Omental fat pad (tissue), 4 donors: ENCODE data around the genes STX1B, ITGAX and COX6A2.

DNA sequence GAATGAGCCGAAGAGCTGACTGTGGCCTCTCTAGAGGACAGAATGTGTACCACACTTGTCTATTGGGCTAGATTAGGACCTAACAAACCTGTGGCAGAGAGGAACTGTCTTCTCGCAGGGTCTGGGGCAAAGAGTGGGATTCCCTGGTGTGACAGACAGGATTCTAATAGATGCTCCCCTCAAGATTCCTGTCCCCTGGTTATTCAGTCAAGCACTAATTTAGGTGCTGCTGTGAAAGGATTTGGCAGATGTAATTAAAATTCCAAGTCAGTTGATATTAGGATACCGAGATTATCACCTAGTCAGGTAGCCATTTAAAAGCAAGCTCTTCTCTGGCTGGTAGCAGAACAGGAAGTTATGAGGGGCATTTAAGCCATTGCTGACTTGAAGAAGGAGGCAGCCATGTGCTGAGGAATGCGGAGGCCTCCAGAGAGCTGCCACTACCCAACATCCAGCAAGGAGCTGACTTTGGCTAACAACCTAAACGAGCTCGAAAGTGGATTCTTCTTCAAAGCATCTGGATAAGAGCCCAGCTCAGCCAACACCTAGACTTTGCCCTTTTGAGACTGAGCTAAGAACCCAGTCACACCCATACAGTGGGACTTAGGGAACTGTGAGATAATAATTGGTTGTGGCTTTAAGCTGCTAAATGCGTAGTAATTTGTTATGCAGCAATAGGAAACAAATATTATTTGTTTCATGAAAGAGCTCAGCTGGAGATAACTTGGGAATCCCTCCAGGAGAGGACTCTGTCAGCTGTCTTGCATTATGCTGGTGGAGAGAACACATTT lies 52.4 kb upstream of the ZNF629 start:
- PRO-cap, result no peak
- RAMPAGE, long total RNA, 4 experiments, result no peak in any of the 4 experiments

GRCh38 chr16:30874462-30875129 lies 19.3 kb downstream of the BCL7C start:
- PRO-cap, result no peak
- RAMPAGE, long total RNA, 4 experiments, result no peak in any of the 4 experiments

GRCh38 chr16:30947291-30947782 lies 1.5 kb upstream of the ORAI3 start:
- PRO-cap, result no peak
- RAMPAGE, long total RNA, 4 experiments, result no peak in any of the 4 experiments

GRCh38 chr16:30965577-30966448 lies 8.3 kb downstream of the SETD1A start:
- PRO-cap, result no peak
- RAMPAGE, long total RNA, 4 experiments, result start-site peak on the plus strand in 3 of 4 experiments, at chr16:30966037-30966374 at its widest, 14 to 25 reads per replicate

- PRO-cap, result no peak
- RAMPAGE, long total RNA, 4 experiments, result no peak in any of the 4 experiments
Observed at GRCh38 chr16:30998036-30998715, 12.3 kb downstream of the STX1B start.

DNA sequence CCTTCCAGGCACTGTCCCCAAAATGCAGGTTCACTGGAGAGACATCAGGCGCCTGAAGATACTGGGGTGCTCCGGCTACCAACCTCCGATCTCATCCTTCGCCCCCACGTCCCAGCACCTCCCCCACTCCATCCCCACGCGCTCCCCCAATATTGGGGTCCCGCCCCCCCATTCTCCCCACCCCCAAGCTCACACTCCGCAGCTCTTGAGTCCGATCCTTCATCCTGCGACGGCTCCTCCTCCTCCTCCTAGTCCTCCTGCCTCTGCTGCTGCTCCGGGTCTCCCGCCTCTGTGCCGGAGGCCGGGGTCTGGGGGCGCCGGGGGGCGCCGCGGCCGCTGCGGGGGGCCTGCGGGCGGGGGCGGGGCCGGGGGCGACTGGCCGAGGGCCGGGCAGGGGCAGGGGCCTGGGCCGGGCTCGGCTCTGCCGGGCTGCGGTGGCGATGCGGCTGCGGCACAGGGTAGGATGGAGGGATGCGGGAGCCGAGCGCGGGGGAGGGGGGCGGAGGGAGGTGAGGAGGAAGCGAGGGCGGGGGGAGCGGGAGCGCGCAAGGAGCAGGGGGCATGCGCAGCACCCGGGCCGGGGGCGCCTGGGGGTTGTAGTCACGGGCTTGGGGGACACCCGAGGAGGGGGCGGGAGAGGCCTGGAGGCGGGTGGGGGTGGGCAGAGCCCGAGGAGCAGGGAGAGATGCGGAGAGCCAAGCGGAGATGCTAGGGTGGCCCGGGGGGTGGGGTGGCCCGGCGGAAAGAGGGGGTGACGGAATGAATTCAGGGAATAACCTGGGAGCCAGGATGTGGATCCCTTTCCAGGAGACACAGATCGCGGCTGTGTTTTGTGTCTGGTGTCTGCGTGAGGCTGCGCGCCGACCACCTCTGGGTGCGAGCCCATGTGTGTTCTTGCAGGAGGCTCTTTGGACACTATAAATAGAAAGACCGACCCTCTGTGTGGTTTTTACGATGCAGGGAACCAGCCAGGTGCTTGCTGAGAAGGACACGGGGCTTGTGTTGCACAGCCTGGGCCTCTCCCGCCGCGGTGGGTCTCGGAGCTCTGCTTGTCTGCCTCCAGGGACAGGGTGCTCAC lies at the start of gene STX1B:
TSS of gene STX1B (minus strand) at position 465 of the 1,078 bp plus-strand sequence.
- PRO-cap, result no peak
- RAMPAGE, long total RNA, 4 experiments, result no peak in any of the 4 experiments

GRCh38 chr16:31112160-31112639 lies 4.0 kb downstream of the BCKDK start:
- PRO-cap, result no peak
- RAMPAGE, long total RNA, 4 experiments, result no peak in any of the 4 experiments

DNA sequence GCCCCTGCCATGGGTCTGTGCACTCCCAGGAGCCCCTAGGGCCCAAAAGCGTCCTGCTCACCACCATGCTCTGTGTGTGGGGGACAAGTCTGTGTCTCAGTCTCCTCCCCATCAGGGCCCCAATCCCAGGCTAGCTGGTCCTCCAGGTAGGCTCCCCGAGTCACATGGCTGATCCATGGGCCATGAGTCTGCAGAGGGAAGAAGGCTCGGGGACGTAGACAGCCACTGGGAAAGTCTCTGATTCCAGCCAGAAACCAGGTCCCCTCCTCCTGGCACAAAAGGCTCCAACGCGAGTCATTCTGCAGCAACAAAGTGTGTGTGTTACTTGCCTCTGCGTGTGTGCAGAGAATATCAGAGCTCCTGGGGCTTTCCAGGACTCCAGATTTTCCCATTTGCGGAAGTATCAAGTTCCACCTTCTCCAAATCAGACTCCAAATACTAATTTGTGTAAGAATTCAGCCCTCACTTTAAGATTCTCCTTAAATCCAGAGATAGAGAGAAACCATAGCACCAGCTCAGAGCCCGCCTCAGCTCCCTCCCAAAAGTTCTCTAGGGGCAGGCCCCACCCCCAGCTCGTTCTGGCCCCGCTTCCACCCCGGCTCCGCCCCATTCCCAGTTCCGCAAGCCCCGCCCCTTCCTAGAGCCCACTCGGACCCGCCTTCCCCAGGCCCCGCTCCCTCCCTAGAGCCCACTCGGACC lies 6.3 kb upstream of the PRSS8 start:
- PRO-cap, result no peak
- RAMPAGE, long total RNA, 4 experiments, result no peak in any of the 4 experiments

DNA sequence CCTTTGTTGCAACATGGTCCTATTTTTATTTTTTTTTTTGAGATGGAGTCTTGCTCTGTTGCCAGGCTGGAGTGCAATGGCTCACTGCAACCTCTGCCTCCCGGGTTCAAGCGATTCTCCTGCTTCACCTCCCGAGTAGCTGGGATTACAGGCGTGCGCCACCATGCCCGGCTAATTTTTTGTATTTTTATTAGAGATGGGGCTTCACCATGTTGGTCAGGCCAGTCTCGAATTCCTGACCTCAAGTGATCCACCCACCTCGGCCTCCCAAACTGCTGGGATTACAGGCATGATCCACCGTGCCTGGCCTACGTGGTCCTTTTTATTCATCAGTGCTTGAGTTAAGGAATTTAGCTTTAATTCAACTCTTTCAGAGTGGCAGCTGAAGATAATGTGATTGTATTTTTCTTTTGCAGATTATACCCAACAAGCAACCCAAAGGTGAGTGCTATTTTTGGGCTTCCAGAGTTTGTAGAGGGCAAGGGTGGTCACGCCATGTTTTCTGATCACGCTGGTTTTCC lies 2.1 kb downstream of the FUS start:
- PRO-cap, result no peak
- RAMPAGE, long total RNA, 4 experiments, result no peak in any of the 4 experiments

DNA sequence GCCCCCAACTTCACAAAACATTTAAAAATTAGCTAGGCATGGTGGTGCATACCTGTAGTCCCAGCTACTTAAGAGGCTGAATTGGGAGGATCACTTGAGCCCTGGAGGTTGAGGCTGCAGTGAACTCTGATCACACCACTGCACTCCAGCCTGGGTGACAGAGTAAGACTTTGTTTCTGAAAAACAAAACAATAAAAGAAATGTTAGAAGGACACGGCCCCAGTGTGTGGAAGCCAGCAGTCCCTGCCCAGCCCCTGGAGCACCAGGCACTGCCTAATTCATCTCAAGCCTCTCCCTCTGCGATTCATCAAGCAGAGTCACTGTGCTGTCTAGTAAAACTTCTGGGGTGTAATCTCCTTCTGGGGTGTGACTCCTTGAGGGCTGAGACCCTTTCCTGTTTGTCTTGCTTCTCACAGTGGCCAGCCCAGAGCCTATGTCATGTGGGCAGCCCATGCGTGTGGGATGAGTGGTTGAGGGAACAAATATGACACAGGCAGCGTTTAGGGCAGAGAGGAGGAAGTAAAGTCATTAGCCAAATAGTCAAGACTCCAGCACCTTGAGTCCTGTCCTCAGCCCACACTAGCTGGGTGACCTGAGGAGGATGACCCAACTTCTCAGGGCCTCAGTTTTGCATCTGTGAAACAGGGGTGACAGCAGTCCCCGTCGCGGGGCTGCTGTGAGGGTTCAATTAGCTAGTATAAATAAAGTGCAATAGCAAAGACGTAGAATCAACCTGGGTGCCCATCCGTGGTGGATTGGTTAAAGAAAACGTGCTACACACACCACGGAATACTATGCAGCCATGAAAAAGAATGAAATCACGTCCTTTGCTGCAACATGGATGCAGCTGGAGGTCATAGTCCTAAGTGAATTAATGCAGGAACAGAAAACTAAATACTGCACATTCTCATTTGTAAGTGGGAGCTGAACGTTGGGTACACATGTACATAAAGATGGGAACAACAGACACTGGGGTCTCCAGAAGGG lies 4.7 kb upstream of the ITGAX start:
- PRO-cap, result no peak
- RAMPAGE, long total RNA, 4 experiments, result no peak in any of the 4 experiments

GRCh38 chr16:31354862-31355388 lies at the start of gene ITGAX:
Gene ITGAX, plus strand, starts transcription at chr16:31355176.
- PRO-cap, result no peak
- RAMPAGE, long total RNA, 4 experiments, result start-site peak on the plus strand in 3 of 4 experiments, at chr16:31355169-31355251 at its widest, 28 to 262 reads per replicate

DNA sequence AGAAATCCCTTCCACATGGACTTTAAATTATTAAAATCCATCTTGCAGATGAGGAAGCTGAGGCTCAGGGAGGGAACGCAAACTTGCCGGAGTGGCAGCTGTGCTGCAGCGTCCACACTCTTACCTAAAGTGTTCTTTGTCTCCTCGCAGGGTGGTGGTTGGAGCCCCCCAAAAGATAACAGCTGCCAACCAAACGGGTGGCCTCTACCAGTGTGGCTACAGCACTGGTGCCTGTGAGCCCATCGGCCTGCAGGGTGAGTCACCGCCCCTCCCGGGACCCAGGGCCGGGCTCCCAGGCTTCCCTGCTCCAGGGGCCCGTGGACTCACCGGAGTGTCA lies 1.5 kb downstream of the ITGAX start:
- PRO-cap, result no peak
- RAMPAGE, long total RNA, 4 experiments, result no peak in any of the 4 experiments

- PRO-cap, result no peak
- RAMPAGE, long total RNA, 4 experiments, result no peak in any of the 4 experiments
Observed at GRCh38 chr16:31428190-31428665, at the start of gene COX6A2. Gene COX6A2, minus strand, starts transcription at chr16:31428360.

DNA sequence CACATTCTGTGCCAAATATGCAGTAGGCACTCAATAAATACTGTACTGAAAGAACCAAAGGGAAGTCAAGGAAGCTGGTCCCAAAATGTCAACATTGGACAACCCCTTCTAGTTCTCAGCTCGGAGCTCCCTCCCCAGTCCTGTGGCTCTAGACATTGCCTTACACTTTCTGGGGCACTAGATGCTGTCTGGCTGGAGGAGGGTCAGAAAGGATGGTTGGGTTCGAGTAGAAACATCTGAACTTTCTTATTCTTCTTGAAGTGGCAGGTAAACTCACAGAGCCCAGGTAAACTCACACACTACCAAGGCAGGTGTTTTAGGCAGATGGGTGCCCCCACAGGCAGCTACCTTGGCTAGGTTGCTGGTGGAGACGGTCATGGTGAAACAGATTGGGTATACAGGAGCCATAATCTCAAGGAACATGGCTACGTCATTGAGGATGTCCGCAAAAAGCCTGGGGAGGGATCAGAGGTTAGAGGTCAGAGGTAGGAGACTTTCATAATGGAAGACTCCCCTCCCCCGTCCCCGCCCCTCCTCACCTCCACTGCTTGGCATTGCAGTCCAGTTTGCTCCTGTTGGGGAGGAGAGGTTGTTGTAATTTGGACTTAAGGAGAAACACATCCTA lies 9.1 kb downstream of the RUSF1 start:
- PRO-cap, result no peak
- RAMPAGE, long total RNA, 4 experiments, result no peak in any of the 4 experiments

DNA sequence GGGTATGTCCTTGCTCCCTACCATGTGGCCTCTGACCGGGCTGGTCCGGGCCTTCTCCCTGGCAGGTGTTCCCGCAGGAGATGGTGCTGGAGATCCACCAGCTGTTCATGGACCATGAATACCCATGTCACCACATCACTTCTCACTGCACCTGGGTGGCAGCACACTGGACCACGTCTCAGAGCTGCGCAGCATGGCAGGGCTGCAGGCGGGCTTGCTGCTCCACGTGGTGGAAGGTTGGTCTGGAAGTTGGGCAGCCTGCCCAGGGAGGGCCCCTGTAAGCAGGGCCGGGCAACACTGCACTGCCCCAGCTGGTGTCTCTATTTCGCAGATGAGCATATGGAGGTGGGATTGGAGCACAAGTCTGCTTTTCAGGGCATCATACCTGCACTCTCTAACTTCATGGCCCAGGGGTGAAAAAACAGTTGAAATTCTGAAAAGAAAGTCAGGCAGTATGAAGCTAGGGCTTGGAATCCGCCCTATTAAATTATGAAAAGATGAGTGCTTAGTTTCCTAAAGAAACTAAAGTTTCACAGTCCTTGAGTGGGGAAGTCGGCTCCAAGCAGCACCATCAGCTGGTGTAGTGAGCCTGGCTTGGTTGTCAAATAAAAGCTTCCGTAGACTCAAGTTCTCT lies 8.8 kb upstream of the KRBOX5 start:
- PRO-cap, result no peak
- RAMPAGE, long total RNA, 4 experiments, result no peak in any of the 4 experiments

GRCh38 chr16:31895585-31895834 lies 21.9 kb downstream of the ZNF267 start:
- PRO-cap, result no peak
- RAMPAGE, long total RNA, 4 experiments, result no peak in any of the 4 experiments

DNA sequence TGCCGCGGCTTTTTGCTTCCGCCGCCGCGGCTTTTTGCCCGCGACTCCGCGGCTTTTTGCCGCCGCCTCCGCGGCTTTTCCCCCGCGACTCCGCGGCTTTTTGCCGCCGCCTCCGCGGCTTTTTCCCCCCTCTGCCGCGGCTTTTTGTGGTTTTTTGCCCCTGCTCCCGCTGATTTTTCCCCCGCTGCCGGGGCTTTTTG lies 590.6 kb downstream of the TP53TG3F start:
- PRO-cap, result no peak
- RAMPAGE, long total RNA, 4 experiments, result no peak in any of the 4 experiments

DNA sequence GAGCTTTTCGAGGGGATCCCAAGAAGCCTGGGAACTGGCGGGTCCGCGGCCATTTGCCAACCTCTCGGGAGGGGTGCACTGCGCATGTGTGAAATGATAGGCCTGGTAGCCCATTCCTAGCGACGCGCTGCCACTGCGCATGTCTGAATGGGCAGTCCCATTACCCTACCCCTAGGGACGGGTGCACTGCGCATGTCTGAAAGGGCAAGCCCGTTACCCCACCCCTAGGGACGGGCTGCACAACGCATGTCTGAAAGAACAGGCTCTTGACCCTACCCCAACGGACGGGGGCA lies 1748.0 kb downstream of the TP53TG3F start:
- PRO-cap, result no peak
- RAMPAGE, long total RNA, 4 experiments, result no peak in any of the 4 experiments

- PRO-cap, result no peak
- RAMPAGE, long total RNA, 4 experiments, result no peak in any of the 4 experiments
Observed at GRCh38 chr16:46732112-46732597, 16.0 kb downstream of the MYLK3 start.

DNA sequence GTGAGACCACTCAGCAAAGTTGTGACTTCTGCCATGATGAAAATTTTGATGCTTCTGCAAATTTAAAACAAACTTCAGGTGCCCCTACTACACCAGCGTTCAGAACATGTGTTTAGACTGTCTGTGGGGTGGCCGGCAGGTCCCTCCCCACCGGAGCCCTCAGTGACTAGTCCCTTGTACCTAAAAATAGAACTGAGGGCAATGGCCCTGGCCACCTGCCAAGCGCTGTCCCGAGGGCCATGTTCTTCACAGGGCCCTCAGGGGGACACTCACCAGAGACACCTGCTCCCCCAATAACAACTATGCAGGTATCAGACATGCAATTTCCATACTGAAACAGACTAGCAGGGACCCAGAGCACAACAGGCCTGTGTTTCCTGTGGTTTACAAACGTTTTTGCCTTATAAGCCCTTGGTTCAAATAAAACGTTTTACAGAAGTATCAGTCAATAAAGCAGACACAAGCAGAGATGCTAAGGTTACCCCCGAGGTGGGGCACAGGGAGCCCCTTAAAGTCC lies 629 bp upstream of the MYLK3 start:
- PRO-cap, result no peak
- RAMPAGE, long total RNA, 4 experiments, result no peak in any of the 4 experiments